Progenitor cell of endocrine pancreas (in vitro differentiated cells): ENCODE measurements around a stretch of chr12.

DNA sequence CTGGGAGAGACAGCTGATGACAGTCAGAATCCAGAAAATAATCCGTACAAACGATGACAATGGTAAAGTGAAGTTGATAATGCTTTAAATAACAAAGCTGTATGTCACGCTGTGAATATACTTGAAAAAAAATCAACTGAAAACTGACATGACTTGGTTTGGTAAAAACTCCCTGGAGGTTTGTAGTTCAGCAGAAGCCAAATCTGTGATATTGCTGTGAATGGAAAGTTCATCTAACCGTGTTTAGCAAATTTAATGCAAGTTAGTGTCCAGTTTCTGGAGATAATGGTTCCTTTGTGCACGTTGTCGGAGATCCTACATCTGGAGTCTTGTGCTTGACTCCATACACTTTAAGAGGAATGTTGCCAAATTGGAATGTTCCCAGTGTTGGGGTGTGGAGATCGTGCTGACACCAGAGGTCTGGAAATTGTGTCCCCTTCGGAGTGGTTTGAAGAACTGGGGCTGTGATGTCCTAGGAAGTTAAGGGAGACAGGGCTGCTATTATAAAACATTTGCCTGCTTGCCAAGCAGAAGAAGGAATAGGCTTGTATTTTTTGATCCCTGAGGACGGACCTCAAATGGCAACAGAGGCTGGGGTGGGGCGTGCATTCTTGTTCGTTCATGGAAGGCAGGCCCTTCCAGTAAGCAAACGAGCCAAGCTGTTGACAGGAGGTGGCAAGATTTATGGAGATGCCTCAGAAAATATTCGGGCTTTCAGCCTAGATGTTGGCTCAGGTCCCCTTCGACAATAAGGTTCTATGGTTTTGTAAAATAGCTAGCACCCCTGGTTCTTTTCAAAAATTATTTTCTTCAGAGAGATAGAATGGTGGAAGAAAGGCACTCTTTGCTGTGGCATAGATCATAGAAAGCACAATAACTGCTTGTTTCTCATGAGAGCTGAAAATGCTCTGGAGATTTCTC, 30.7 kb downstream of the PPFIBP1 start:
- PRO-cap: no peak

DNA sequence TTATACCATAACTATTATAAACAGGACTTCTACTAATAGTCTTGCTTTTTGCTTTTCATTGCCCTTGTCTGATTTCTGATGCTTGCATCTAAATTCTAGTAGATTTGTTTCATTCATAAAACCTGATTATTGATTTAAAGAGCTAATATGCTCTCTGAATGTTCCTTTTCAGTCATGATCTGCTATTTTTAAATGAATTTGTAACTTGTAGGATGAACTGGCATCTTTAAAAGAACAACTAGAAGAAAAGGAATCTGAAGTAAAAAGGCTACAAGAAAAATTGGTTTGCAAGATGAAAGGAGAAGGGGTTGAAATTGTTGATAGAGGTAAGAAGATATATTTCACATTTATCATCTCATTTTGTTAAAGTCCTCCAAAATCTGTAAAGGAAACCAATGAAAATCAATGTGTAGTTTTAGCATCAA, 39.8 kb upstream of the REP15 start:
- PRO-cap: no peak

DNA sequence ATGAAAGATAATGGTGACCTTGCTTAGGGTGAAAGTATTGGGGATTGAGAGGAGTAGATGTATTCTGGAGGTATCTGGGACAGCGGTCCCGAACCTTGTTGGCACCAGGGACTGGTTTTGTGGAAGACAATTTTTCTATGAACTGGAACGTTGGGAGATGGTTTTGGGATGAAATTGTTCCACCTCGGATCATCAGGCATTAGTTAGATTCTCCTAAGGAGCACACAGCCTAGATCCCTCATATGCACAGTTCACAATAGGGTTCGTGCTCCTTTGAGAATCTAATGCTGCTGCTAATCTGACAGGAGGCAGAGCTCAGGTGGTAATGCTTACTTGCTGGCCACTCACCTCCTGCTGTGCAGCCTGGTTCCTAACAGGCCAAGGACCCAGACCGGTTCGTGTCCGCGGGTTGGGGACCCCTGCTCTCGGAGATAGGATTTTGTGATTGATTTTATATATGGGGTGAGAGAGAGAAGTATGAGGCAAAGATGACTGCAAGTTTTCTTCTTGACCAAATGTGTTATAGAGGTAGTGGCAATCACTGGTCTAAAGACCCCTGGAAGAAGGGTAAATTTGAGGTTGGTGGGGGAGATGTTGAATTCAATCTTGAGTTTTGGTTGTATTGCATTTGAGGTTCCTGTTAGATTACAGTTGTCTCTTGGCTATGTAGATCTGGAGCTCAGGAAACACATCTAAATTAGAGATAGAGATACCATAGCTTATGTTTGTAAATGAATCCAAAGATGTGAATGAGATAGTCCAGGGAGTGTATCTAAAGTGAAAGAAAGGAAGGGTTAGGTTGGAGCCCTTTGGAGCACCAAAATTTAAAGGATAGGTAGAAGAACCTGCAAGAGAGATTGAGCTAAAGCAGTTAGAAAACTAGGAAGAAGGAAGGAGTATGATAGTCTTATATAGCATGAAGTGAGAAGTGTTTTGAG, 57.7 kb downstream of the CCDC91 start:
- PRO-cap: no peak

DNA sequence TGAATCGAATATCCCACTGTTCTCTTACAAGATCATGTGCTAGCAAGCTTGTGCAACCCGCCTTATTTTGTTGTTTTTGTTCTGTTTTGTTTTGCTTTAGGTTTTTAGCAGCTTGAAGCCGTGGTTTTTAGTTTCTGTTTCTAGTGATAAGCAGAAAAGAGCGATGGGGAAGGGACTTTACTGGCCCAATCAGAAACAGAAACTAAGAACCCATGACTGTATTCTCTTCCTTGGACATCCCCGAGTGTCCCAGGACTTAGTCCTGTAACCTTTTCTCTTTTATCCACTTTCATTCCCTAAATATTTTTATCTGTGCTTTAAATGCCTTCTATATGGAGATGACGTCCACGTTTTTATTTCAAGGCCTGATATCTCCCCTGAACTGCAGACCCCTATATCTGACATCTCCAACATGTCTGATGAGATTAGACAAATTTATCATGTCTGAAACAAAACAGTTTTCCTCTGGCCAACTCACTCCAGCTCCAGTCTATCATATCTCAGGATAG, 353.1 kb downstream of the CCDC91 start:
- PRO-cap: no peak

DNA sequence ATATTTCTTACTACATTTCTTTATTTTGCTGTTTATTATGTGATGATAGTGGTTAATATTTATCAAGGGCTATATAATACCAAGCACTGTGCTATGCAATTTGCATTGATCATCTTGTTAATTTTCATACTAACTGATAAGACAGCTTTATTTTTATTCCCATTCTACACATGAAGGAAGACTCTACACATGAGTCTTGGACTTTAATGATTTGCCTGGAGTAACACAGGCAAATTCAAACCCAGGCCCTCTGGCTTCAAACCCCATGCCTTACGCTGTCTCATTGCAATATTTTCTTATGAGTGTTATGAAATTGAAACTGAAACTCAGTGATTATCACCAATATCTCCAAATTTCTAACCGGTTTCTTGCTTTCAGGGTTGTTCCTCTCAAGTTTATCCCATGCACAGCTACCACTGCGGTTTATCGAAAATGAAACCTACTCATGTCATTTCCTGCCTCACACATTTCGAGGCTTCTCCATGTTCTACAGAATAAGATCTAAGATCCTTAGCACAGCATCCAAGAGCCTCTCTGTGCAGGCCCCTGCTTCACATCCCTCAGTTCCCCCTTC, 45.7 kb upstream of the FAR2 start:
- PRO-cap: no peak

DNA sequence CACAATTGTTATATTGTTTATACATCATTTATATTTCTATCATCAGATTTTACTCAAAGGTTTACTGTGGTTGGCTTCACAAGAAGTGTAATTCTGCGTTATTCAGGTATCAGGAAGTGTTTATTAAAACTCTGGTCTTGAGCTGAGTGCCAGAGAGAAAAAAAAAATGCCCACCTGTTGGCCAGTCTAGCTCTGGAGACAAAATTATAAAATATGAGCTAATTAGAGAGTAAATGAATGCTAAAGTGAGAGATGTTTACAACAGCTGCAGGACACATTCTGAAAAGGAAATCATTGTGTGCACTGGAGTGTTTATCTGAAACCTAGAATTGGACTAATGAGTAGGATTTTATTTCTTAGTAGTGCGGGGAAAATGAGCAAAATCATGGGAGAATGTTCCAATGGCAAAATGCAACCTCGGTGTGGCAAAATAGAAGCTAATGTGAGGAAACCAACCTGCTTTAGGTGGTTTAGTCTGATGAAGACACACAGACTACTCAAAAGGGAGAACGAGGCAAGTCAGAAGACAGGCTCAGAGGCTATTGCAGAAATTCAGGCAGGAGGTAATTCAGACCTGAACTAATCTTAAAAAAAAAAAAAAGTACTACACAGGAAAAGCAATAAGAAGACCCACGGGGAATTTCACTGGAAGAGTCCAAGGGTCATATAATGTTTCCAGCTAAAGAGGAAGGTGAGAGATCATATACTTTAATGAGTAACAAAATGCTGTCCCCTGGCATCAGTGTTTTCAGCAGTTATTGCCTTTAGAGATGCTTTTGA, 59.6 kb downstream of the FAR2 start:
- PRO-cap: no peak

DNA sequence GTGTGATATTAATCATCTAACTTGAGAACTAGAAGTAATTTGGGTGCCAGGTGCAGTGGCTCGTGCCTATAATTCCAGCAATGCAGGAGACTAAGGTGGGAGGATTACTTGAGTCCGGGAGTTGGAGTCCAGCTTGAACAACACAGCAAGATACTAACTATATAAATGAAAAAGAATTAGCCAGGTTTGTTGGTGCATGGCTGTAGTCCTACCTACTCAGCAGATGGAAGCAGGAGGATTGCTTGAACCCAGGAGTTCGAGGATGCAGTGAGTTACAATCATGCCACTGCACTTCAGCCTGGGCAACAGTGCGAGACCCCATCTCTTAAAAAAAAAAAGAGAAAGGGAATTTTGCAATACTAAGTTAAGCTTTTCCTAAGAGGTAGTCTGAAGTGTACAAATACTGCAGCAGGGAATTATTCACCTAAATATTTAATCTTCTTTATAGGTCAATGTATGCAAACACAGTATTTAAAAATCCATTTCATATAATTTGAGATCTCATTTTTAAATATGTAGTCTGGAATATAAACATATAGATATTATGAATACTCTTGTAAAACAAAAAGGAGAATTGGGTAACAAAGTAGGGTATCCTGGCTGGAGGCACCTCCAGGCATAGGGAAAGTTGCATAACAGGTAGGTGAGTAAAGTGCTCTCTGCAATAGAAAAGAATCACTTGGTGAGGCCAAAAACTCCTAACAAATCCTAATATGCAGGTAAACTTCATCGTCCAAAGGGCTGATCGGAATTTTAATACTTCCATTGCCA, 42.5 kb downstream of the ERGIC2 start:
- PRO-cap: no peak

- PRO-cap: no peak
These were observed 40.4 kb upstream of the CAPRIN2 start for GRCh38 chr12:30795085-30795527.

GRCh38 chr12:30795820-30796787, 41.4 kb upstream of the CAPRIN2 start:
- PRO-cap: bidirectional peak, plus-strand start at chr12:30796003, minus-strand start at chr12:30795982; bidirectional peak, plus-strand start at chr12:30796353, minus-strand start at chr12:30796170; unidirectional peak, minus-strand start at chr12:30796562

GRCh38 chr12:31100297-31100755, 26.7 kb downstream of the DDX11 start:
- PRO-cap: no peak

- PRO-cap: no peak
These were observed 6.1 kb downstream of the SINHCAF start for GRCh38 chr12:31319558-31320571.

DNA sequence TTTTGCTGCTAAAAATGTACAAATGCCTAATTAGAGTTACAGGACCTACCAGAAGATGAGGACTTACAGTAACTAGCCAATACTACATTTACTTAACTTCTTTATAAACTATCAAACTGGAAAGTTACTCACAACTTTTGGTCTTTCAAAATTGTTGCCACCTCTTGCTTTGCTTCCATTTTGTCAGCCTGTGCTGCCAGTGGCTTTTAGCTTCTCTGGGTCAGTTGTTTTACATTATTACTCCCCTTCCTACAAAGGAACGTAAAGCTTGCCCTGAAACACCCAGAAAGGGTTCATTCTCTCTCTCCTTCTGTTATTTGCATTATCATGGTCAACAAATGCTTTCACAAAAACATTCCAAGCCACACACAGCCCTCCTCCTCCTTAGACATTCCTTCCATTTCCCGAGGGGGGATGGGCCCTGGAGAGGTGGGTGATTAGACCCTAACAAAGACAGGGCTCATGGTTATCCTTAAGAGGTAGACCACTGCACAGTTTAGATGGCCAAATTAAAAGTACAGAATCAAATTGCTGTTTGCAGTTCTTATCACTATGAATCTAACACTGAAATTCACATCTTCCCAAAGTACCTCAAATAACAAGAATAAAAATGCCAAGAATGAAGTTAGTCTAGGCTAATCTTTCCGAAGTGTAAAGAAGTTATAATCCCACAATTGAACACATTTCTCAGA, 60.4 kb upstream of the SINHCAF start:
- PRO-cap: bidirectional peak, plus-strand start at position 475 of the sequence, minus-strand start at position 201 of the sequence

DNA sequence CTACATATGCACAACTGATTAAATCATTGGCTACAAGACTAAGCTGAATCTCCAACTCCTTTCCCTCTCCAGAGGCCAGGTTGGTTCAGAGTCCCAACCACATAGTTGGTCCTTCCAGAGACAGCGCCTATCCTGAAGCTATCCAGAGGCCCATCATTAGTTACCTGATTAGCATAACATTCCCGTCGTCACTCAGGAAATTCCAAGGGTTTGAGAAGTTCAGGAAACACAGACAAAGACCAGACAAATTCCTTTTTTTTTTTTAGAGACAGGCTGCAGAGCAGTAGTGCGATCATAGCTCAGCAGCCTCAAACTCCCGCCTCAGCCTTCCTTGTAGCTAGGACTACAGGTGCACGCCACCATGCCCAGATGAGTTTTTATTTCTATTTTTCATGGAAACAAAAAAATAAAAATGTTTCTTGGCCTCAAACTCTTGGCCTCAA, 84.0 kb downstream of the DENND5B start:
- PRO-cap: no peak

GRCh38 chr12:31554631-31555506, 36.1 kb downstream of the DENND5B start:
- PRO-cap: no peak

DNA sequence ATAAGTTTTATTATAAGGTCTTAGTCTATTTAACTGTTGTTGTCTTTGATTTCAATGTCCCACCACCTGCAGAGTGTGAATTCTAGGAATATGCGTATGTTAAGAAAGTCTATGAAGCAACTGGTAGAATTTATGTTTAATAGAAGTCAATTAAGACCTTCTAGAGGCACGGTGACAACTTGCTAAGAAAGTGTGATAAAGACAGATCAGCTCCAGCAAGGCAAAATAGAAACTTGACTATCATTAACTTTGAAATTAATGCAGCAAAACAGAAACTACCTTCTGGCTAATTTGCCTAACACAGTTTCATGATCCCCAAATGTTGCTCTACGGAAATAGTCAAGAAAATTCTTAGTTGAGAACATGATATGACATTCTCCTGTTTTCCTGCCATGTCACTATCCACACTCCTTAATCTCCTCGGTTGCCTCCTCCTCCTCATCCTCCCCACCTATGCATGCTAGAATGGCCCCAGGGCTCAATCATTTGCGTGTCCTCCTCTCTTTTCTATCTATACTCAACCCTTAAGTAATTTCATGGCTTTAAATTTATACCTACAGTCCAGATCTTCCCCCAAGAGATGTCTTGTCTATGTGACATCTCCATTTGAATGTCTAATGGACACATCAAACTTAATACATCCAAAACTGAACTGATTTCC, 4.2 kb downstream of the DENND5B start:
- PRO-cap: no peak

- PRO-cap: bidirectional peak, plus-strand start at chr12:31589814, minus-strand start at chr12:31589867; bidirectional peak, plus-strand start at chr12:31589923, minus-strand start at chr12:31590126; bidirectional peak, plus-strand start at chr12:31590579, minus-strand start at chr12:31590535
These were observed 966 bp downstream of the DENND5B start for GRCh38 chr12:31589675-31590664.

- PRO-cap: no peak
These were observed 29.4 kb upstream of the ETFBKMT start for GRCh38 chr12:31630094-31630528.

DNA sequence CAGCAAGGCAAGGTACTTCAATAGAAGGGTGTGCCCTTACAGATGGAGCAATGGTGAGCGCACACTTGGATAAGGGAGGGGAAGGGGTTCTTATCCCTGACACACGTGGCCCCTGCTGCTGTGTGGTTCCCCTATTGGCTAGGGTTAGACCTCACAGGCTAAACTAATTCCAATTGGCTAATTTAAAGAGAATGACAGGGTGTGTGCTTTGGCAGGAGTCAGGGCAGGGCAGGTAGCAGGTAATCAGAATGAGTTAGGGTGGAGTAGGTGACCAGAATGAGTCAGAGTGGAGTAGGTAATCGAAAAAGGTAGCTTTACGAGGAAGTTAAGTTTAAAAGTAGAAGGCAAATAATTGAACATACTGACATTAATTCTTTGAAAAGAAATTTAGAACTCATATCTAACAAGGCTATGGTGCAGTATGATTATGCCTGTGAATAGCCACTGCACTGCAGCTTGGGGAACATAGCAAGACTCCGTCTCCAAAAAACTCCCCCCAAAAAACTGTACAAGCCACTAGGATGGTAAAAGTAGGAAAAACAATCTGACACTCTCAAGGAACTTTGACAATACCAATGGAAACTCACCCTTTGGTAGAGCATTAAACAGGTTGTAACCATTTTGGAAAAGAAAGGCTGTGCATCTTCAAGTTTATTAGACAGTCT, 15.7 kb upstream of the AMN1 start:
- PRO-cap: no peak

DNA sequence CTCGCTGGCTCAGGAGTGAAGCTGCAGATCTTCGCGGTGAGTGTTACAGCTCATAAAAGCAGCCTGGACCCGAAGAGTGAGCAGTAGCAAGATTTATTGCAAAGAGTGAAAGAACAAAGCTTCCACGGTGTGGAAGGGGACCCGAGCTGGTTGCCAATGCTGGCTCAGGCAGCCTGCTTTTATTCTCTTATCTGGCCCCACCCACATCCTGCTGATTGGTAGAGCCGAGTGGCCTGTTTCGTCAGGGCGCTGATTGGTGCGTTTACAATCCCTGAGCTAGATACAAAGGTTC, 12.7 kb upstream of the H3-5 start:
- PRO-cap: no peak

DNA sequence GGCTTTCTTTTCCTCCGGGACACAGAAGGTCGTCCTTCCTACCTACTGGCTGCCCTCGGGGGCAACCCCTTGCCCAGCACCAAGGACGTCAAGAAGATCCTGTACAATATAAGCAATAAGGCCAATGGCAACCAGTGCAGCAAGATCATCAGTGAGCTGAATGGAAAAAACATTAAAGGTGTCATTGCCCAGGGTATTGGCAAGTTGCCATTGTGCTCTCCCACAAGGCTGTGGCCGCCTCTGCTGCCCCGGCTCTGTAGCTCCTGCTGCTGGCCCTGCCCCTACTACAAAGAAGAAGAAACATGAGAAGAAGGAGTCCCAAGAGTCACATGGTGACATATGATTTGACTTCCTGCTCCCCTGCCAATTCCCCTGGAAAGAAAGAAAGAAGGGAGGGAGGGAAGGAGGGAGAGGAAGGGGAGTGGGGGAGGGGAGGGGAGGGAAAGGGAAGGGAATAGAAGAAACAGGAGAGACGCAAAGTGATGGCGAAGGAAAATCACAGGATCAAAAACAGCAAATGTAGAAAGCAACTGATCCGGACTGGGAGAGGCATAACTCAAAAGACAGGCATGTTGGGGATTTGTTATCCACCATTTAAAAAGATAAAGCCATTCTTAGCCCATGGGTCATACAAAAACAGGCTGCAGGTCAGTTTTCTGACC, 61.3 kb upstream of the RESF1 start:
- PRO-cap: no peak